LHCN-M2 (cell line): ENCODE measurements around the genes LYST, MTR and RYR2.

DNA sequence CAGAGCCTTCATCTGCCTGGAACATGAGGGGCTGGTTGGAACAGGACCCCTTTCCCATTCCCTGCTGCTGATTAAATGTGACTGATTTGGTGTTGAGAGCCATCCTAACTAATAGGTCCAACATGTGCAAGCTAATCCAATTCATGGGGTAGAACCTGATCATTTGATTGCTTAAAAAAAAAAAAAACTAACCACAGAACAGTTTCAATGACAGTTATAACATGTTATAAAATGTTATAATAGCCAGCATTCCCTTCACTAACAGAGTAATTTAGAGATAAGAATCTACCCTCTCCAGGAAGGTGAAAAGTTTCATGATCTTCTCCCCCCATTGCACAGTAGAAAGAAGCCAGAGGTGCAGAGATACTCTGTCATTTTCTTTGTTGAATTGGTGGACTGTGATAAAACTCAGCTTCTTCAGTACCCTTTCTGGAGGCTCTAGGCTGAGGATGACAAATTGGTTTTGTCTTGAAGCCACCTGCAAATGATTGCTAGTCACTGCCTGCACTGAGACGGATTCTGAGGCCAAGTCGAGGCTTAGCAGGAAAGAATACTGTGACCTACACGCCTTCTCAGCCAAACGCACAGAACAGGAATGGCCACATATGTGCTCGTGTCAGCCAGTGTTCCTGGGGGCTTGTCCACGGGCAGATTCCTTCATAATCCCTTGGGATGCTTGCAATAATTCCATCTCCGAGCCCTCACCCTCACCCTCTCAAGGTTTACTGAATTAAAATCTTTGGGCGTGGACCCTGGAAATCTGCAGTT, 215.7 kb upstream of the IRF2BP2 start:
- RAMPAGE, long total RNA, result no peak

DNA sequence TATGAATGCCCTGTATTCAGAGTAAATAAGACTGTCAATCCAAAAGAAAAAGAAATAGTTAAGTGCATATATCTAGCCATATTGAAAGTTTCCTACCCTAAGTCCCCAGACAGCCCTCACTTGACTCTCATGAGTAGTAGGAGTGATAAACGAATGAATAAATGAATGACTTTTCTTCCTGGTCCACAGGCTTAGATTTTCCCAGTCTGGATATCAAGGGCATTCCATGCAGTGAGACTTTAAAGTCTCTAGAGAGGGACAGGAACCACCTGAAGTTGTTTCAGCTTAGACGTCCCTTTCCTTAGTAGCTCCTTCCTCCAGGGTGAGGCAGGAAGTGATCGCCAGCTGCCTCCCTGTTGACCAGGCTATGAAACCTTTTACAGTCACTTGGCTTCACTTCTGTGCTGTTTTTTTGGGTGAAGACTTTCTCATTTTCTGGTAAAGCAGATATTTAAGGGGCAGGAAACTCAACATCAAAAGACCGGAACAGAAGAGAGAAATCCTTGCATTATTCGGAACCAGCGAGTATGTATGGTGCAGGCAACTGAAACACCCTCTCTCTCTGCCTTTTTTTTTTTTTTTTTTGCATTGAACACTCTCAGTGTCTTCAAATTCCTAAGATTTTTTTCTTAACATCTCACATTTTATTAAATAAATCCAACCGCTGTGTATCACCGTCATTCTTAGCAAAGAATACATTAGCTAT, 234.5 kb upstream of the IRF2BP2 start:
- RAMPAGE, long total RNA, result no peak

GRCh38 chr1:234954910-234956280, 173.2 kb downstream of the TOMM20 start:
- RAMPAGE, long total RNA, result no peak

GRCh38 chr1:234996991-234997775, 131.5 kb downstream of the TOMM20 start:
- RAMPAGE, long total RNA, result no peak

DNA sequence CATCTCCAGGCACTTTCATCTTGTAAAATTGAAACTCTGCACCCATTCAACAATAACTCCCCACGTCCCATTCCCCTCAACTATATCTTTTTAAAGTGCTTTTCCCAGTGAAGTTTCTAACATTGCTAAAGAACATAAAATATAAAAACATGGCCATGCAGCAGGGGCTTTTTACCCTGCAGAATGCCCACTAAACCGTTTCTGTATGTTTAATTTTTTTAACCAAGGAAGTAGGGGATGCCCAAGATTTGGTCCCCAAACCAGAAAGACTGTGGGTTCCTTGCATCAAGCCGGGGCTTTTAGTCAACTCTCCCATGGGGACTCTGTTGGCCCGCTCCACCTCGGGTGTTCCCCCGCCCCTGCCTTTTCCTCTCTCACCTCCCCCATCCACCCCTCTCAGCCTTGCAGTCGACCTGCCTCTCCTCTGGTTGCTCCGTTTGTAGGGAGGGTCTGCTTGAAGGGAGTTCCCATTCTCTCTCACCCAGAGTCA, 117.6 kb downstream of the TOMM20 start:
- RAMPAGE, long total RNA, result no peak

GRCh38 chr1:235068296-235068988, 60.2 kb downstream of the TOMM20 start:
- RAMPAGE, long total RNA, result no peak

DNA sequence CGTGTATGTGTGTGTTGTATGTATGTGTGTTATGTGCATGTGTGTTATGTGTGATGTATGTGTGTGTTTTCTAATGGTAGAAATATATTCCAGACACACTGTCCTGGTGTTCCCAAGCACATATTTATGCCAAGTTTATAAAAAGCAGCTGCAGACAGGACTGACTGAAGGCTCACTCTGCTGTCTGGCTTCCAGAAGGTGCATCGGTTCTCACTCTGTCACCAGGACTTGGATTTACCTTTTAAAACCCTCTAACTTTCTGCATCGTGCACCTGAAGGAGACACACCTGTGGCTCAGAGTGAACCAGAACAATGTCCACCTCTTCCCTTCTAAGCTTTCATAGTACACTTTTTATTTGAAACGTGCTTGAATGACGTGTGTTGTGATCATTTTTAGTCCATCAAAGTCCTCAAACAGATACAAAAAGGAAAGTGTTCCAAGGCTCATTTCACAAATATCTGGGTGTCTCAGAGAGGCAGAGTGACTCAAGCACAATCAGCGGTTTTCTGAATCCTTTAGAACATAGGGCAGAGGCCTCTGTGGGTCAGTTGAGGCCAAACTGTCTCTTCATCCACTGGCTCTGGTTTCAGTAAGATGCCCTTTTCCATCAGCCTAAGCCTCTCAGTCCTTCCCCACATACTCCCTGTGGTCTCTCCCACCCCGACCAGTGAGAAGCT, 49.8 kb downstream of the TOMM20 start:
- RAMPAGE, long total RNA, result no peak

- RAMPAGE, long total RNA, result no peak
Measured at GRCh38 chr1:235110948-235112203, 17.3 kb downstream of the TOMM20 start.

DNA sequence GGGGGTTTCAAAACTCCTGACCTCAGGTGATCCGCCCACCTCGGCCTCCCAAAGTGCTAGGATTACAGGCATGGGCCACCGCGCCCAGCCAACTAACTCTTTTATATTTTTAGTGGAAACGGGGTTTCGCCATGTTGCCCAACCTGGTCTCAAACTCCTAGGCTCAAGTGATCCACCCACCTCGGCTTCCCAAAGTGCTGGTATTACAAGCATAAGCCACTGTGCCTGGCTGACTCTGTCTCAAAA, 26.2 kb downstream of the ARID4B start:
- RAMPAGE, long total RNA, result no peak

DNA sequence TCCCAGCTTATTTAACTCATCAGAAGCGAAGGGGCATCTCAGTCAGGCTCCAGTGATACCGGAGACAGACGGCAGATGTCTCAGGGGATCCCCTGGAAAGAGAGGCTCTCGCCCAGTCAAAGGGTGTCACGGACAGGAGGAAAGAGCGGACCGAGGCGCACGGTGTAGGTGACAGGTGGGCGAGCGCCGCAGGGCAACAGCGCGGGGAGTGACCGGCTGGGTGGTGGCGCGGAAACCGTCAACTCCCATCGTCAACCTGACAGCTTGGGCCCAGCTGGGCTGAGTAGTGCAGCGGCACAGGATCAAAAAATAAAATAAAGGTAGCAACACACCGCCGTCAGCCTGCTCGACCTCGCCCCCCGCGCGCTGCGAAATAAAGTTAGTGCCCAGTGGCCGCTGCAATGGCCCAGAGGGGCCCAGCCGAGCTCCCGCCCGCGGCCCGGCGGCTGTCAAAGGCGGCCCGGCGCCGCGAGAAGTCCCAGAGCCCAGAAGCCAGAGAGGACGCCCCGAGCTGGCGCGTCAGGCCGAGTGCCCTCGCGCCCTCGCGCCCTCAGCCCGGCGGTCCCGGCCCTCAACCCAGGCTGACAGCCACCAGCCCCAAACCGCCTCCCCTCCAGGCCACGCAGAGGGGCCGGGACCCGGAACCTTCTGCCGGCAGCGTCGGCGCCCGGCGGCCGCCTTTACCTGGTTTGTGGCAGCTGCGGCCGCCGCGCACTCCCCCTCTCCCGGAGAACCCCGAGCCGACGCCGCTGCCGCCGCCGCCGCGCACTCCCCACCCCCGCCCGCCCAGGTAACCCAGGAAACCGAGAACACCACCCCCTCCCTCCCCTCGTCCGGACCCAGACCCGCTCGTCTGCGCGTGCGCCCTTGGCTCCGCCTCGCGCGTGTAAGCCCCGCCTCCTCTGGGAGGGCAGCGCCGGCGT, at the start of gene LYST:
LYST (minus strand) TSS at position 748 of the 923 bp plus-strand sequence.
- RAMPAGE, long total RNA, result no peak

DNA sequence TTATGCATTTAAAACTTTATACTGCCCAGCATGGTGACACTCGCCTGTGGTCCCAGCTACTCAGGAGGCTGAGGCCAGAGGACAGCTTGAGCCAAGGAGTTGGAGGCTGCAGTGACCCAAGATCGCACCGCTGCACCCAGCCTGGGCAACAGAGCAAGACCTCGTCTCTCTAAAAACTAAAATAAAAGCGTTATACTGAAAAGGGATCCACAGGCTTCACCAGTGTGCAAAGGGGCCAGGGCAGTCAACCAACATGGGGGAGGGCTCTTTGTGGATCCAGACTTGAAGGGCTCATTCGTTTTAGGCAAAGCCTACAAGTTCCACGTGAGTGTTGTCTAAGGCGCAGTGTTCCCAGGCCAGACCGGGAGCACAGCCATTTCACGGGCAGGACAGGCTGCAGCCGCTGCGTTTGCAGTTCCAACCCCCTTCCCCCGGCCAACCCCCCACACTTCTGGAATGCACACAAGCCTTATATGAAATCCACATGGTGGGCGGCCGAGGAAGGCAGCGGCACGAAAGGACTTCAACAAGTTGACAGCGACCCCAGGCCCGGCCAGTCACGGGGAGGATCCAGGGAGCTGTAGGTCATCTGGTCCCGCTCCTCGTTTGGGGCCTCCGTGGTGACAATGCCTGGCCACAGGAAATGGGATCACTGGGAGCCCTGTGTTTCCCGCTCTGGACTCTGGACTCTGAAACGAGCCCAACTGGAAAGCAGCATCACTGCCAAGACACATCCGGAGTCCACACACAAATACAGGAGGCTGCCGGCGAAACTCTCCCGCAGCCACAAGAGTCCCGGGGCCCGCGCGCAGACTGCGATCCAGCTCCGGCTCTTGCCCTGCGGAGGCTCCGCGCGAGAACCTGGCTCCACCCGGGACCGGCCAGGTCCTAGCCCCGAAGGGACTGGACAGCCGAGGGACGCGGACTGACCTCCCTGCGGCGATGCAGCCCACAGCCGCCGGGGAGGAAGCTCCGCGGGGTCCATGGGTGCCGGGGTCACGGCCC, 970 bp downstream of the NID1 start:
- RAMPAGE, long total RNA, result no peak

GRCh38 chr1:236090828-236091174, 25.9 kb upstream of the NID1 start:
- RAMPAGE, long total RNA, result no peak

DNA sequence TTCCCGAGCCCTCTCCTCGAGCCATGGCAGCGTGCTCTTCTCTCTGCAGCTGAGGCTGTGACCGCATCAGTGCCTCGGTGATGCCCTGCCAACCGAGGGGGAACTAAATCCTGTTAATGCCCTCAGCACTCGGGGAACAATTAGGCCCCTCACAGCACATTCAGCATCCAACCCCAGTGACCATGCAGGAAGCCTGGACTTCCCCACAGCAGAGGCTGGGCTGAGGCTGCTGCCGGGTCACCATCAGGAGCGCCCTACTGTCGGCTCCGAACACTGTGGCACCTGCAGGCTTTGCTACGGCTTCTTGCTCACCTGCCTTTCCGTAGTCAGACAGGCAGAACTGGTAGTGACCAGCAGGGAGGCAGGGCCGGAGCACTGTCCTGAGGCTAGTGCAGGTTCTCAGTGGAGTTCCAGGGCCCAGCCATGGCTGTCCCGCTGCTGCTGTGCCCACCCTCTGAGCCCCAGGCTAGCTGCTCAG, 8.1 kb downstream of the GPR137B start:
- RAMPAGE, long total RNA, result no peak

- RAMPAGE, long total RNA, result no peak
Measured at GRCh38 chr1:236545814-236547041, 22.4 kb downstream of the LGALS8 start.

DNA sequence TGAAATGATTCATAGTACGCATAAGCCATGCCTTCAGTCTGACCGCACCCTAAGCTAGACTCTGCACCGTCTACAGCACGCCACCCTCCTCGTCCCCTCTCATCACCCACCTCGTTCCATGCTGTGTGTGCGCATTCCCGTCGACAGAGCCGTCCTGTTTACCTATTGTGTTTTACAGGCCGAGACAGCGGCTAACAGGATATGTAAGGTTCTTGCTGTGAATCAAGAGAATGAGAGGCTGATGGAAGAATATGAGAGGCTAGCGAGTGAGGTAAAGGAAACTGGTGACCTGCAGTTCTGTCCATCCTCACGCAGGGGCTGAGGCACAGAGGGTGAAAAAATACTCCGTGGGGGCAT, 50.6 kb downstream of the ACTN2 start:
- RAMPAGE, long total RNA, result no peak

- RAMPAGE, long total RNA, result no peak
Measured at GRCh38 chr1:236762240-236762968, 32.7 kb upstream of the MTR start.

DNA sequence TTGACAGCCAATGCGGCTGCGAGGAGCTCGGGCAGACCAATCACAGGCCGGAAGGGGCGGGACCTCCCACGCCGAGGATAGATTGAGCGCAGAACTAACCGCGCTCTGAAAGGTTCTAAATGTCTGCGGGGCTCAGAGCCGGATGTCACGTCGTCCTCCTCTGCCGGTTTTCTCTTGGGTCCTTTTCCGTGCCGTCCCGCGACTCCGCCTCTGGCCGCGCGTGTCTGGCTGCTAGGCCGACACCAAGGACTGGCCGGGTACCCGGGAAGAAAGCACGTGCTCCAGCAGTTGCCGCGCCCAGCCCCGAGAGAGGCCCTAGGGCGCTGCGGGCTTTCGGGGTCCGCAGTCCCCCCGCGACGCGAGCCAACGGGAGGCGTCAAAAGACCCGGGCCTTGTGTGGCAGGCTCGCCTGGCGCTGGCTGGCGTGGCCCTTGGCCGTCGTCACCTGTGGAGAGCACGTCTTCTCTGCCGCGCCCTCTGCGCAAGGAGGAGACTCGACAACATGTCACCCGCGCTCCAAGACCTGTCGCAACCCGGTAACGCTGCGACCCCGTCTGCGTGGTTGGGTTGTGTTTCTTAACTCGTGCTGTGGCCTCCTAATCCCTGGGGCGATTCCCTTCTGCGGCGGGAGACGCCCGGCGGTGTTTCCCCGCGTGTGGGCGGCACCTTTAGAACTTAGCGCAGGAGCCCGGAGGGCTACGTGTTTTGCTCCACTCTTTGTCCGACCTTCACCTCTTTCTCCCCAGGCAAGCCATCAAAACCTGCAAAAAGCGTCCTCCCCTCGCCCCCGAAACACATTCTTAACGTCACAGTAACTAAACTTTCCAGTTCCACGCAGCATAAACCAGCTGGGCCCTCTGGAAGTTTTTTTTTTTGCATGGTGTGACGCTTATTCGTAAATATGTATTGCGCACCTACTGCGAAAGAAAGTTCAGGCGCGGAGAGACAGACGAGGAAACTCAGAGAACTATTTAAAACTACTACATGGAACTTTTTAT, at the start of gene MTR:
MTR (plus strand) TSS at position 91 of the 998 bp plus-strand sequence.
- RAMPAGE, long total RNA, result no peak

- RAMPAGE, long total RNA, result no peak
Measured at GRCh38 chr1:236835045-236835877, 40.2 kb downstream of the MTR start.

DNA sequence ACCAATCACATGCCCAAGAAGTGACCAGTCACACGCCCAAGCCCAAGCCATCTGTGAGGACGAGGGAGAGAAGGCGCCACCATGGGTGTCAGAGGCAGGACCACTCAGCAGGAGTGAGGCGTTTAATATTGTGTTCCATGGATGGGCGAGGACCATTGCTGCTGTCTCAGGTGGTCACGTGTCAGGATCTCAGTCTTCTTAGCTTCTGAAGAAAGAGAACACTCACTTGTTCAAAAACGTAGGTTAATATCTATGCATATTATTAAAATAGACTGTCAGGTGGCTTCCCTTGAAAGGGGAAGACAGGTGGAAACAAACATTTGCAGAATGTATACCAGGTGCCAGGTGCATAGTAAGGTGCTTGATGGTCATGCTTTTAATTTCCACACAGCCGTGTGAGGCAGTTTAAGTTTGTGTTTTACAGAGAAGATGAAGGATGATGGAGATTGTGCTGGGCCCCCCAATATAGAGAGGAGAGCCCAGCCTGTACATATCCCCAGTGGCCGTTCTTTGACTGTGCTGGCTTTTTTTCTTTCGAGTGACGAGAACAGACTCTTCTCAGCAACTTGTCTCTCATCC, 96.4 kb downstream of the MTR start:
- RAMPAGE, long total RNA, result no peak

DNA sequence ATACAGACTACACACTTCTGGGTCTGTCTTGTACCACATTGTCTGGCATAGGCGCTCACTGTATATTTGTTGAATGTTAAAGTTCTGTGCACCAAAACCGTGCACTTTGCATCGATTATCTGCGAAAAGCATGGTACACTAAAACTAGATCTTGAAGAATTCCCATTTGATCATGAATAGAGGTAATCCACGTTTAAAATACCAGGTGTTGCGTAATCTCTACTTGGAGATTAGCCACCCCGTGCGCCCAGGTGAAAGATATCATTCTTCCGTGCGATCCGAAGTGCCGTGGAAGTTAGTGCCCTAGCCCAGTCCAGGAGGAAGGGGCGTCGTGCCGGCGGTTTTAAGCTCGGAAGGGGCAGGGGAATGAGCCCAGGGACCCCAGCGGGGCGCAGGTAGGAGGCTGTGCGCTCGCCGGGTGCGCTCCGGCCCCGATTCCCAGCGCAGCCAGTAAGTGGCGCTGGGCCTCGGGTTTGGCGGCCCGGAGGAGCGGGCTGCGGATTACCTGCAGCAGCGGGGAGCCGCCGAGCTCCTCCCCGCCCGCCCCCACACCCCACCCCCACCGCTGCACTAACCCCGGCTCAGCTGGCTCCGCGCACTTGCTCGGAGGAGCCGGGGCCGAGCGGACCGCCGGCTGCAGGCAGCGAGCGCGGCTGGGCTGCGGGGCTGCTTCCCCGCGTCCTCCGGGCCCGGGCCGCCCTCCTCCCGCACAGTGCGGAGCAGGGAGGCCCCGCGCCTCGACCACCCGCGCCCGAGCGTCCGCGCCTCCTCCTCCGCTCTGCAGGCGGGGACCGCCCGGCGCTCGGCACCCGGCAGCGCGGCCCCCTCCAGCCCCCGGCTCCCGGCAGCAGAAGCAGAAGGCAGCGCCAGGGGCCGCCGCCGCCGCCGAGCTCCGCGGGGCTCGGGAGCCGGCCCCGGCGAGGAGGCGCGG, at the start of gene RYR2:
RYR2 (plus strand) TSS at position 598 of the 931 bp plus-strand sequence.
- RAMPAGE, long total RNA, result no peak